Metastatic Lung Carcinoma in the Adrenal Gland (tissue), 1 donor: ENCODE measurements around the genes CCDC120, CACNA1F and GAGE10.

GRCh38 chrX:48925810-48926099 lies 6.9 kb upstream of the PIM2 start:
- PRO-cap = no peak

- PRO-cap = no peak
Observed at GRCh38 chrX:48961453-48962118, 4.2 kb upstream of the OTUD5 start.

DNA sequence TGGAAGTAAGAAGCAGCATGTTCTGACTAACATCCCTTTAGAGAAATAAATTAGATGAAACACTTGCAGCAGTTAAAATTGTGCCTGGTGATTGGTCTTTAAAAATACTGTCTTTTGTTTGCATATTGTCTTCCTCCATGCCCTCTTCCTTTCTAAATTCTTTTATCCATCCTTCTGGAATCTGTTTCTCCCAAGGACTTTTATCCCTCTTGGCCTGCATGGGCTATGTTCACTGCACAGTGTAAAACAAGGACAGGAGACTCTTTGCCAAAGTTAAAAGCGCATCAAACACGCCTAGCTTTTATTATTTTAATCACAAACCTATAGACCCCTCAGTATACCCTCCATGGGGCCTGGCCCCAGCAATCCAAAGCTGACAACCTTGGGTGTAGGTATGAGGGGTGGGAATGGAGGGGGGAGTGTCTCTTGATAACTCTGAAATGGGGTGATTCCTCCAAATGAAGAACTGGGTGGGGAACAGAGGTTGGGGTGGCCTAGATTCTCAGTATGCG lies 14.6 kb downstream of the TFE3 start:
- PRO-cap = no peak

DNA sequence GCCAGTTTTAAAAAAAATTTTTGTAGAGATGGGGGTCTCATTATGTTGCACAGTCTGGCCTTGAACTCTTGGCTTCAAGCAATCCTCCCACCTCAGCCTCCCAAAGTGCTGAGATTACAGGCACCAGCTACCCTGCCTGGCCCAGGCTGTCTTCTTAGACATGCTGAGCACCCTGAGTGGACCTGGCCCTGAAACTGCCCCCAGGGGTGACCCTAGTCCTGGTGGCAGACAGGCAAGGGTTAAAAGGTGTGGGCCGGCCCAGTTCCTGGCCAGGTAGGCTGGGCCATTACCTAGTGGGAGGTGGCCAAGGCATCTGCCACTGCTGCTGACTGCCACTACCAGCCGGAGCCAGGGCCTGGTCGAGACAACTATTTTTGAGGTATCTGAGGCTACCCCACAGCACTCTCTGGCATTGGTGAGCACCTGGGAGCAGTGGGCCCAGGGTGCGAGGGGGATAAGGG lies at the start of gene CCDC120:
Gene CCDC120 (plus strand): TSS at position 319 of the 461 bp plus-strand sequence.
- PRO-cap = unidirectional peak, plus-strand start at position 335 of the sequence

DNA sequence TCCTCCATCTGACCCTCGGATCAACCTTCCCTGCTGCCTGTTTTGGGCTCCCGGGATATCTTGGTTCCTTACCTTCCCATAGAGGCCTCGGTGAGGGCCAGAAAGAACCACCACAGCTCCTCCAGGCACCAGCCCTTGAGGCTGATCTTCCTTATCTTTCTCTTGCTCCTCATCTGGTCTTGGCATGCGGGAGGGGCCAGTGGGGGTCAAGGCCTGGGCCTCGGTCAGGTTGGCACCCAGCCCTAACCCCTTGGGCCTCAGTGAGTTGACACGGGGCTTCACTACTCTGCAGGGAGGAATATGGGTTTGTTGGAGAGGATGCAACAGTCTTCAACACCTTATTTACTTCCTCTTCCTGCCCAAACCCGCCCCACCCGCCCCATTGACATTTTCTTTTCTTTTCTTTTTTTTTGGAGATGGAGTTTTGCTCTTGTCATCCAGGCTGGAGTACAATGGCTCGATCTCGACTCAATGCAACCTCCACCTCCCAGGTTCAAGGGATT lies 6.0 kb downstream of the GPKOW start:
- PRO-cap = no peak

- PRO-cap = bidirectional peak, plus-strand start at chrX:49163980, minus-strand start at chrX:49163806; bidirectional peak, plus-strand start at chrX:49164338, minus-strand start at chrX:49164192
Observed at GRCh38 chrX:49163551-49164522, 1.3 kb downstream of the MAGIX start.

DNA sequence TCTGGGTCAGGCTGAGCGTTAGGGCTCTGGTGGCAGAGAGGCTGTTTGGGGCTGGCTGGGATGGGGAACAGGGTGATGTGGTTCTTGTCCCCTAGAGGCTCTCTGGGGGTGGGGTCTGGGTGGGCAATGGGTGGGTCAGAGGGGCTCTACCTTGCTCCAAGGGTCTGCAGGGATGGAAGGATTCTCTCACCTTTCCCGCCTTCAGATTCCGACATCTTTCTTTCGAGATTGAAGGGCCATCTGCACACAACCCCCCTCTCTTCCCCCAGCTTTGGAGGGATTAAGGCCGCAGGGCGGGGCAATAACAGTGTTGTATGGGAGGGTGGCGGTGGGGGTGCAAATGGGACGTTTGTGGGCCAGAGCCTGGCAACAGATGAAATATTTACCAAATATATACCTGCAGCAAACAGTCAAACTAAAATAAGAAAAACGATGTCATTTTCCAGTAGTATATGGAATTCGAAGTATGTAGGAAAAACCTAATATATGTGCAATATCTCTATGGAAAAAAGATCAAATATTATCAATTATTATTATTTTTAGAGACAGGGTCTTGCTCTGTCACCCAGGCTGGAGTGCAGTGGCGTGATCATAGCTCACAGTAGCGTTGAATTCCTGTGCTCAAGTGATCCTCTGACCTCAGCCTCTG lies at the start of gene CACNA1F:
Gene CACNA1F (minus strand): TSS at position 246 of the 649 bp plus-strand sequence.
- PRO-cap = no peak

GRCh38 chrX:49248170-49248605 lies 12.9 kb downstream of the CCDC22 start:
- PRO-cap = no peak

DNA sequence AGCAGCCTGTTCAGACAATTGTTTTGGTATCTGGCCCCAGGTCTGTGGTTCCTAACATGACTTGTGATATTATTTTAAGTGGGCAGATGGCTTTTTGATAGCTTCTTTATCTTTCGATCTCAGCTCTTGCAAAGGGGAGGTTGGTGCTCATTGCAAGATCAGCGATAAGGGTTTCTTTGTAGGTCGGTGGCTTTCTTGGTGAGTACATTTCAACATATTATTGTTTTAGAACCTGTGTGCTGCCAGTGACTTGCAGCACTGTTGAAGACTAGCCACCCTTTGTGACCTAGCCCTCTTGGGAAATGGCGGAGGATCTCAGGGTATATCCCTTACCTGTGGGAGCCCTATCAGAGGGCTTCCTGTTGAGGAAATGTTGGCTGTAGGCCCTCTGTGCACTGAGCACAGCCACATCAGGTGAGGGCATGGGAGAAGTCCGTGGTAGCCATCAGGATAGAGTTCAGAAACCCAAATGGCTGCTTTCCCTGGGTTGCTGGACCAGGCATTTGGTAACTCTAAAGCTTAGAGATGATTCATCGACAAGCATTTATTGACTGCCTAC lies 3.9 kb downstream of the PPP1R3F start:
- PRO-cap = no peak

DNA sequence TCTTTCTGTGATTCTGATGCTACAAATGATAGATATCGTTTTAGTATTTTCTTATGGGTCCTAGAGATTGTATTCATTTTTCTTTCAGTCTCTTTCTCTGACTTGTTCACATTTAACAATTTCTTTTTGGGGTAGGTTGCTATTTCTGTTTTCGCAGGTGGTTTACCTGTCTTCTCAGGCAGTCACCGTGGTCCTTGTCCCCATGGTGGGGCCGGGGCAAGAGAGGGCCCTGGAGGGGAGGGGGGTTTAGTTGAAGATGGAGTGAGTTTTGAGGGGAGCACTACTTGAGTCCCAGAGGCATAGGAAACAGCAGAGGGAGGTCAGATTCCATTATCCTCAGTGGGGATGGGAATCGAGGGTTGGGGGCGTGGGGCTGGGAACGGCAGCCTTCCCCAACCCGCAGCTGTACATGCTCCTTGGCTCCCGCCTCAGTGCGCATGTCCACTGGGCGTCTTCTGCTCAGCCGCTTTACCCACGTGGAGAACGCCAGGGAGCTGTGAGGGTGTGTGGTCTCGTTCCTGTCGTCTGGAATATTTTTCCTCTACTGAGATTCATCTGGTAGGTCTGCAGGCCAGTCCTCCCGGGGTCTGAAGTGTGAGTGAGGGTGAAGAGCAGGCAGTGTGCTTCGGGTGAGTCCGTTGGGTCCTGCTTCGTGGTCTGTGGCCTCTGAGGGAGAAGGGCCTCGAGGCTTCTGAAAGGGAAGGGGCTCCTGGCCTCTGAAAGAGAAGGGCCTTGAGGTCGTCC lies at the start of gene GAGE10:
Gene GAGE10 (plus strand): TSS at position 451 of the 744 bp plus-strand sequence.
- PRO-cap = no peak

- PRO-cap = no peak
Observed at GRCh38 chrX:52654693-52654870, 118 bp downstream of the SSX7 start.

GRCh38 chrX:53082469-53083344 lies 540 bp downstream of the TSPYL2 start:
- PRO-cap = no peak

DNA sequence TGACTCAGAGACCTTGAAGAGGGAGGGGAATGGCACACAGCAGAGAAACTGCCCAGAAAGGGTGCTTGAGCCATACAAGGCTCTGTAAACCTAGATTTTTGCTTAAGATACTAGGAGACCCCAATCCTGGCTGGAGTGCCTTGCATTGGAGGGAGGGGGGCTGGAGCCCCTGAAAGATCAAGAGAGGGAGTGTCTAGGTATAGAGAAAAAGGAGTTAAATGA lies 1.4 kb downstream of the TSPYL2 start:
- PRO-cap = no peak

- PRO-cap = no peak
Observed at GRCh38 chrX:53085548-53086422, 3.6 kb downstream of the TSPYL2 start.

GRCh38 chrX:53188836-53189983 lies 35.8 kb downstream of the KDM5C start:
- PRO-cap = no peak

DNA sequence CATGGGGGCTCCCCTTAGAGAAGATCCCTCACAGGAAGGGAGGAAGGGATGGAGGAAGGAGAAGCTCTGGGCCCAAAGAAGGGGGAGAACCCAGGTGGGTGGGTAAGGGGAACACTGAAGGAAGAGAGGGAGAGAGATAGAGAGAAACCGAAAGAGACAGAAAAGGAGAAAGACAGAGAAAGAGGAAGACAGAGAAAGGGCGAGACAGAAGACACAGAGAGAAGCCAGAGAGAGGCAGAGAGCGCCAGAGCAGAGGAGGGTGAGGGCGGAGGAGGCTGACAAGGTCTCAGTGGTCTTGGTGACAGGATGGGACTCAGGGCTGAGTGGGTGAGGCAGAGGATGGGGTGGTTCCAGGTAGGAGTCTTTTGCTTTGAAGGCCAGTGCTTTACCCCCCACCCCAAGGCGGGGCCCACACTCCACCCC lies 40.9 kb downstream of the IQSEC2 start:
- PRO-cap = no peak

GRCh38 chrX:53395848-53396716 lies 26.4 kb downstream of the SMC1A start:
- PRO-cap = no peak

GRCh38 chrX:53411601-53412395 lies 10.7 kb downstream of the SMC1A start:
- PRO-cap = no peak

GRCh38 chrX:54499197-54499662 lies 3.2 kb upstream of the FGD1 start:
- PRO-cap = no peak

GRCh38 chrX:54747582-54748007 lies 50.5 kb downstream of the ITIH6 start:
- PRO-cap = no peak